ENCODE data around the genes TMEM186 and GRIN2A.

DNA sequence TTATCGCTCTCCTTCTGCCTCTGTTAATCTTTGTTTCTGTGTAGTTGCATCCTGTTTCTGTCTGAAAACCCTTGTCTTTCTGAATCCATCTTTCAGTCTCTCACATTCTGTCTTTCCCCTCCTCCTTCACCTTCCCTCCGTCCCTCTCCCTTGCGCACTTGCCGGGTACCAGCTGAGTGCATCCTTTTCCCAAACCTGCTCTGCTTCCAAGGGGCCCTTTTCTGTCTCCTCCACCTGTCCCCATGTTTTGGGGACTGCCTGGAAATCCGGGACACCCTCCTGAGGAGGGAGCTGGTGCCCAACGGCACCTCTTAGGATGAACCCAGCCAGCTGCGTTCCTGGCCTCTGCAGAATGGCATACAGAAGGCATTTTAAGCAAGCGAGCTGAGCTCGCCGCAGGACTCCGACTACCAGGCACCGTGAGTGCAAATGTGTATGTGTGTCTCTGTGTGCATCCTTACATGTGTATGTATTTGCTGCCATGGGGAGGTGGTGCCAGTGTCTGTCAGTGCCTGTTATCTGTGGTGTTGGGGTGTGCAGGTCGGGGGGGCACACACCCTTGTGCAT is 39.1 kb downstream of the ABAT start:
- RAMPAGE, long total RNA, result no peak
- RRBS, result 40% methylated on average over 1 of the region's 13 CpGs

- RAMPAGE, long total RNA, result start-site peak on the plus strand at chr16:8797815-8797866, 330 and 568 reads in 2 replicates
- RRBS, result no CpG with 5 or more reads among the region's 59 CpGs
Observed at GRCh38 chr16:8797160-8798011, at the start of gene TMEM186. TMEM186 (minus strand) TSS chr16:8797639.

GRCh38 chr16:8836045-8836628 is 32.7 kb downstream of the CARHSP1 start:
- RAMPAGE, long total RNA, result no peak
- RRBS, result no CpG with 5 or more reads among the region's 17 CpGs

GRCh38 chr16:8959815-8961029 is 3.5 kb downstream of the USP7 start:
- RAMPAGE, long total RNA, result no peak
- RRBS, result no CpG with 5 or more reads among the region's 14 CpGs

GRCh38 chr16:9003241-9003905 is 39.7 kb upstream of the USP7 start:
- RAMPAGE, long total RNA, result no peak
- RRBS, result no CpG with 5 or more reads among the region's 6 CpGs

DNA sequence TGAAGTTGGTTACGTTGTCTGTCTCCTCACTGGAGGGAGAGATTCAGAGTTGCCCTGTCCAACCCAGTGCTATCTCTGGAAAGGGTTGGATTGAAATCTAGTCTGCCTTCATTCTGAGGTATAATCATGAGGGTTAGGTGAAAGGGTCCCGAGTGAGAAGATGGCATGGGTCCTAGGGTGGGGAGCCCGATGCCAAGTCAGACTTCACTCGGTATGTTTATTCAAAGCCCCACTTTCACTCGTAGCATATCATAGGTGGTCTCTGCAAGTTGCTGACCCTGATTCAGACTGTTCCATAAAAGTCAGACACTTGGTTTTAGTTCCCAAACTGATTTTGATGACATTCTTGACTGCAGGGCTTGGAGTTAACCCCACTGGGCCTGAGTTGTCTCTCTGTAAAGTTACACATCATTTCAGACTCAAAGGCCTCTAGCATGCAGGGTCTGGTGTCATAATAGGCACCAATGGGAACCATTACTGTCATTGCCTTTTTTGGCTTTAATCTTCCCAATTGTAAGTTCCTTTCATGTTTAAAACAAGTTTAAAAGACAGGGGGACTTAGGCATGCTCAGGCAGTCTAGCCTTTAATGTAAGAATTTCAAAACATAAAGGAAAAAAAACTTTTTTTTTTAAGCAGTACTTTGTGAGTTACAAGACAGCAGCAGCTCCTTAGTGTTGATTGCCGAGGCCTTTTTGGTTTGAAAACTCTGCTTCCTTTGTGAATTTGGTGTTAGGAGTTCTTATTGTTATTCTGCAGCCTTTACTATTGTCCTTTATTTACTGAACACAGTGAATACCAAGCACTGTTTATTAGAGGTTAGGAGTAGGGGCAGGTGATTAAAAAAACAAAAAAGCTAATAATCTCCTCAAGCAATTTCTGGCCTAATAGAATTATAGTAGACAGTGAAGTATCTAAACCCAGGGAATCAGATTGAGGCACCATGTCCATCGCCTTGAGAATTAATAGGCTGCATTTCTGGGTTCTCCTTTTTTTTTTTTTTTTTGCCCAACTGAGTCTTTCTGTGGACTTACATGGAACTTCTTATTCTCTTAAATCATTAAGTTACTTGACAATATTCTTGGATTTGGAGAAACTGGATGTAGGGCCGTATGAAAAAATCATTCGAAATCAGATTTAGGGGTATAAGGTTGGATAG is 18.1 kb downstream of the HAPSTR1 start:
- RAMPAGE, long total RNA, result no peak
- RRBS, result no CpG with 5 or more reads among the region's 9 CpGs

GRCh38 chr16:9123302-9124485 is 32.2 kb downstream of the HAPSTR1 start:
- RAMPAGE, long total RNA, result no peak
- RRBS, result no CpG with 5 or more reads among the region's 15 CpGs

DNA sequence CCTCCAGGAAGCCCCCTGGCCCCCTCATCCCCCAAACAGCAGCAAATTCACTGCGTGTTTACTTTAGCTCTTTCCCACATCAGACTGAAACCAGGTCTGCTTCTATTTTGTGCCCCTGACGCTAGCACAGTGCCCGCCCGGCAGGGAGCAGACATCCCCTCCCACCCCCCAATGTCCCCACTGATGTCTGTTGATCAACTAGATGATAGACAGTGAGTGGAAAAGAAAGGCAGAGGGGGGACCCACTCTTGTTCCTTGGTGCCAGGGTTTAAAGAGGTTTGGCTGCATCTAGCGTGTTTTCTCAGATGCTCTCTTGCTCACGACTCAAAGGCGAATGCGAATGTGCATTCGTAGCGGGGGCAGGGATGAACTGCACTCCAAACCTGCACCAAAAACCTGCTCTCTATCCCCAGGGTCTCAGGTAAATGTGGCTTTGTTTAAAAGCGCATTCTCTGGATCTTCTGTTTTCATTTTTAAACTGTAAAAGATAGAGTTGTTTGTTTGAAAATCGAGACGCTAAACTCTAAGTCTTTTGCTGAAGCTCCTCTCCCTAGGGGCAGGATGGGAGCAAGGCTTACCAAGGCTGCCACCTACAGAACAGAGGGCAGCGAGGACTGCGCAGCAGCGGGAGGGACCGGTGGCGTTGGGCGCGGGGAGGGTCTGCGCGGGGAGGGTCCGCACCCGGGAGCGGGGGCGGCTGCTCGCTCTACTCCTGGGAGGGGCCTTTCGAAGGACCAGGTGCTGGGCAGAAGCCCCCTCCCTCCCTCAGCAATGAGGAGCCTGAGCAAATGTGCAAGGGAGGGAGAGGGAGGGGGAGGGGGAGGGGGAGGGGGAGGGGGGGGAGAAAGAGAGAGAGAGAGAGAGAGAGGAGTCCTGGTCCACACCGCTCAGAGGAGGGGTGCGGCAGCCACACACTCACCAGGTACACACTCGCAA is 143.0 kb downstream of the GRIN2A start:
- RAMPAGE, long total RNA, result no peak
- RRBS, result 2% methylated on average over 8 of the region's 31 CpGs

GRCh38 chr16:10182265-10183239 is at the start of gene GRIN2A:
GRIN2A (minus strand) TSS chr16:10182428.
- RAMPAGE, long total RNA, result no peak
- RRBS, result 2% methylated on average over 29 of the region's 76 CpGs

DNA sequence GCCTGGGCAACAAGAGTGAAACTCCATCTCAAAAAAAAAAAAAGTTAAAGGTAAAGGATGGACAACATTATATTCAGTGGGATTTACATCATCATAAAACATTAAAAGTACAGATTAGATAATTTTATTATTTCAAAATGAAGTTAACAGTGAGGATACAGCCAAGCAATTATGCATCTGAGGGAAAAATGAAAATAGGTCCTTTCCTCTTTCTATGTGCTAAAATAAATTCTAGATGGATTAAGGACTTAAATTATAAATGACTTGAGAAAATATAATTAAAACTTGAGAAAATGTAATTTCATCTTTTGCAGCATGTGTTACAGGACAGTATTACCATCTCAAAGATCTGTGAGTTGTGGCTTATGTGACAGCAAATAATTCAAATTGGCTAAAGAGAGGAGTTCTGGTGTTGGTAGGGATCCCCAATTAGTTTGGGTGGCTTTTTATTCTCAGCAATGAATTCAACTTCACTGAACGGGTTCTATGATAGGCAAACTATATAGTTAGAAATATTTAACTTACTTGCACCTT is 40.1 kb downstream of the ATF7IP2 start:
- RAMPAGE, long total RNA, result no peak
- RRBS, result no CpG with 5 or more reads among the region's 1 CpG

GRCh38 chr16:10531958-10533063 is 48.1 kb downstream of the EMP2 start:
- RAMPAGE, long total RNA, result no peak
- RRBS, result no CpG with 5 or more reads among the region's 30 CpGs

- RAMPAGE, long total RNA, result no peak
- RRBS, result no CpG with 5 or more reads among the region's 3 CpGs
Observed at GRCh38 chr16:10556102-10556814, 24.1 kb downstream of the EMP2 start.

DNA sequence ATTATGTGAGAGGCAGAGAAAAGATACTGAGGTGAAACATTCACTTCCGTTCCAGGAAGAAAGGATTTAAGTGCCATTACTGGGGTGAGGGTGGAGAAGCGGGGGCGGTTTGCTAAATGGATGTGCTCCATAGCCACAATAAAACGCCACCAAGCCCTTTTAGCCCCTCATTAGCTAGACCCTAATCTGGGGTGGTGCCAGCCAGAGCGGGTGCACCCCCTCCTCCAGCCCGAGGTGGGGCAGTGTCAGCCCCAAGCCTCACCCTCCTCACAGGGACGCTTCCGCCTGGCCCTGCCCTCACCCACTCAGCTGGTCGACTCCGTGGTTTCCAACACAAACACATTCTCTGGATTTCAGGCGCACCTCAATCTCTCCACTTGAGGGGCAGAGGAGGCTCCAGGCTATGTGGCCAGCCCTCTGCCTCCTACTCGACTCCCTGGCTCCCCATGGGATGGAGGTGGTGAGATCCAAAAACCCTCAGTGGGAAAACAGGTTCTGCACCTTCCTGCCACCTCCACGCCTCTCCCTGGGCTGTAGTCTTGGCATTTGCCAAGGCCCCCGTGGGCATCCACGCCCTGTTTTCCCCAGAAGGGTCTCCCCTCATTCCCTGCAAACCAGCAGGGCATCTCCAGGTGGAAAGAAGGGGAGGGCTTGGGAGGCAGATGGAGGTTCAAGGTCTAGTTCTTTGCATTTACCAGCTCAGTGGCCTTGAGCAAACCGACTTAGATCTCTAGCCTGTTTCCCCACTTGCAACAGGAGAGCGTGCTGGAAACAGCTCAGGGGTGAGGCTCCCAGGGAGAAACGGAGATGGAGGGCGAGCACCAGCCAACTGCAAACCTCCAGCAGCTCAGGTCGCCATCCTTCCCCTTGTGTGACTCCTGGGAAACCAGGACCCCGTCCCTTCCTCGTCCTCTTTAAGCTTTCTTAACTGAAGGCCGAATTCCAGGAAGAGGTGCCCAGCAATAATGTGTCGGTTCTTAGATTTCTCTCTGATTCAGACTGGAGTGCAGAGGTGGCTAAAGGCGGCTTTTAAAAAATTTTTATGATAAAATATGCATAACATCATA is 1.7 kb downstream of the EMP2 start:
- RAMPAGE, long total RNA, result no peak
- RRBS, result no CpG with 5 or more reads among the region's 25 CpGs

- RAMPAGE, long total RNA, result no peak
- RRBS, result no CpG with 5 or more reads among the region's 13 CpGs
Observed at GRCh38 chr16:10618729-10619268, 38.4 kb upstream of the EMP2 start.

DNA sequence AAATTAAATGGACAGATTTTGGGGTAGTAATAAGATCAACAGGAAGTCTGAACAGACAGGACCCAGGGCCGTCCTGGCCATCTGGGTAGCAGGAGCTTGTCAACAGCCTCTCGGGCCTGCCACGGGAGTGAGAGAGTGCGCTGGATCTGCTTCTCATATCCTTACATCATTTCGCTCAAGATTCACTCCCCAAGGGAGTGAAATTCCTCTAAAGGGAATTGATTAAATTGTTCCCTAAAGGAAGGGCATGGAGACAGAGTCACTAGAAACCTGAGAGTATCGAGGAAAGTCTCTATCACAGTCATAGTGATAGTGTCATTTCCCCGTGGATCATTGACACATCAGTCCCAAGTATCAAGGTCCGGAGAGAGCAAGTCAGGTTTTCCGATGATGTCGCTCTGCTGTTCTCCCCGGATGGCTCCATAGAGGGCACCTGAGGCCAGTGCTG is 7.4 kb downstream of the NUBP1 start:
- RAMPAGE, long total RNA, result no peak
- RRBS, result 66% methylated on average over 3 of the region's 11 CpGs

DNA sequence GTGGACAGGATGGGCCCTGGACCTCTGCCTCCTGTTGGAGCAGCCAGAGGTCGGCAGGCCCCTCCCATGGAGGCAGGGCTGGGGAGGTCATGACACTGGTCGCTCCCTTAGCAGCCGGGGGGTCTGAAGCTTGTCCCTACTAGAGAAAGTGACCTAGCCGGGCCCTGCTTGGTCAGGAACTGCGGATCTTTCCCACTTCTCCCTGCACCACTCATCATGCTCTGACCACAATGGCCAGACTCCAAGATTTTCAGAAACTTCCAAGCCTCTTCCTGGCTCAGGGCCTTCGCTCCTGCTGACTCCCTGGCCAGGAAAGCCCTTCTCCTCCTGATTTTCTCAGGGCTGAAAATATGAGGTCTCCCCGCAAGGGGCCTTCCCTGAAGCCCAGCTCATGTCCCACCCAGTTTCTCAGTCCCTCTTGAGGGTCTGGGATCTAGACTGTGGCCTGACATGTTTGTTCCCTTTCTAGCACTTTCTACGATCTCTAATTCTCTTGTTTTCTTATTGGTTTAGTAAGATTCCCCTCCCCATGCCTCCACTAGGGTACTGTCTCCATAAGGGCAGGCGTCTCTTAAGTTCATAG is 9.5 kb upstream of the TVP23A start:
- RAMPAGE, long total RNA, result no peak
- RRBS, result no CpG with 5 or more reads among the region's 9 CpGs

DNA sequence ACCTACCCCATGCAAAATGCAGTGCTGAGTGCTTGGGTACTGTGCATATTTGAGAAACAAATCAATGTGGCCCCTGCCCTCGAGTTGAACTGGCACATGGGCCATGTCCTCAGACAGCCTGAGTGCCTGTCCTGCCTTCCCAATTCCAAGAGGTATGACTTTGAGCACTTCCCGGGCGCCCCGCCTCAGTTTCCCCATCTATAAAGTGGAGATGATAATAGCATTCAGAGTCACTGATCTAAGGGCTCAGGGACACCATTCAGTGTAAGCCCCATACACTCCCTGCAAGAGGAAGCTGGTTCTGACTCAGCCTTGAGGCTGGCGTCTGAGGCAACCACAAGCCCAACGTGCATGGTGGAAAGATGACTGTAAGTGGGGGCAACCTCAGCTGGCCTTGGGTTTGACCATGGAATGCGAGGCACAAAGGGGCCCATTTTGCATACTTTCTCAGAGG is 6.0 kb upstream of the CIITA start:
- RAMPAGE, long total RNA, result no peak
- RRBS, result no CpG with 5 or more reads among the region's 7 CpGs

- RAMPAGE, long total RNA, result no peak
- RRBS, result no CpG with 5 or more reads among the region's 7 CpGs
Observed at GRCh38 chr16:11082397-11082979, 138.1 kb downstream of the CLEC16A start.

GRCh38 chr16:11131750-11132079 is 124.3 kb downstream of the SOCS1 start:
- RAMPAGE, long total RNA, result no peak
- RRBS, result no CpG with 5 or more reads among the region's 7 CpGs

DNA sequence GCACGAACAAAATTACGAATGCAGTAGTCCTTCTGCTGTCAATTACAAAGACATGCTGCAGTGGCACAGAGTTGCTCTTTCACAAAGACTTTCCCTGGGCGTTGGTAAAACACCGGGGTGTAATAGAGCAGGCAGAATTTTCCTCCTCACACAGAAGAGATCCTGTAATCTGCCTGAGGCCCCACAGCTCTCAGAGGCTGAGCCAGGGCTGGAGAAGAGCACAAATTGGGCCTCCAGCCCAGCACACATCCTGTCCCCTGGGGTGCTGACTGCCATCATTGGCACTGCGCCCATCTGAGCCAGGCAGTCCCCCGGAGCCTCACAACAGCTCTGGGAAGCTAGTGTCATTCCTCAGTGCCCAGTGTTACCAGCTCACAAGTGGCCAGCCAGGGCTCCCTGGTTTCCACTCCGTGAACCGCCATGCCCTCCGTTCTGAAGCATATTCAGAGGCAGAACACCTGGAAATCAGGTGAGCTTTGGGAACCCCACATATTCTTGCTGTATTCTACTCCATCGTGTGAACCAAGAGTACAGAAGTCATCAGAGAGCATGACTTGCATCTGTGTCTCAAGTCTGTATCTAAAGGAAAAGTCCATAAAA is 119.4 kb downstream of the SOCS1 start:
- RAMPAGE, long total RNA, result no peak
- RRBS, result no CpG with 5 or more reads among the region's 10 CpGs